Left lobe of liver (tissue), 1 donor: ENCODE measurements around the gene OR2A42.

DNA sequence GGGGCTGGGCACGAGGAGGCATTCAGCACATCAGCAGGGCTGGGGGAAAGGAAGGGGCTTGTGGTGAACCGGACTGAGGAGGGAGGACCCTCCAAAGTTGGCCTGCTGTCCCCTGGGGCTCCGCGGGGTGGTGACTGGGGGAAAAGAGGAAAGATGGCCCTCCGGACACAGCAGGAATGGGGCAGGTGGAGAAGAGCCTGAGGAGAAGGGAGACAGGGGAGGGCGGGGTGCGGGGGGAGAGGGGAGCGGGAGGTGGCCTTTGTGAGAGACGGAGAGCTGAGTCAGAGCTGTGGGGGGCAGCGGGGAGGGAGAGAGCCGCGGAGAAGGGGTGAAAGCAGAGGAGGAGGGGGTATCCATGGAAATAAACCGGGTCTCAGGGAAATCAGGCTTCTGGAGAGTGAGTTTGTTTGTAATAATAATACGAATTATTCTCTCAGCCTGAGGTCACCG lies 1.4 kb downstream of the FAM131B start:
- PRO-cap, result no peak

DNA sequence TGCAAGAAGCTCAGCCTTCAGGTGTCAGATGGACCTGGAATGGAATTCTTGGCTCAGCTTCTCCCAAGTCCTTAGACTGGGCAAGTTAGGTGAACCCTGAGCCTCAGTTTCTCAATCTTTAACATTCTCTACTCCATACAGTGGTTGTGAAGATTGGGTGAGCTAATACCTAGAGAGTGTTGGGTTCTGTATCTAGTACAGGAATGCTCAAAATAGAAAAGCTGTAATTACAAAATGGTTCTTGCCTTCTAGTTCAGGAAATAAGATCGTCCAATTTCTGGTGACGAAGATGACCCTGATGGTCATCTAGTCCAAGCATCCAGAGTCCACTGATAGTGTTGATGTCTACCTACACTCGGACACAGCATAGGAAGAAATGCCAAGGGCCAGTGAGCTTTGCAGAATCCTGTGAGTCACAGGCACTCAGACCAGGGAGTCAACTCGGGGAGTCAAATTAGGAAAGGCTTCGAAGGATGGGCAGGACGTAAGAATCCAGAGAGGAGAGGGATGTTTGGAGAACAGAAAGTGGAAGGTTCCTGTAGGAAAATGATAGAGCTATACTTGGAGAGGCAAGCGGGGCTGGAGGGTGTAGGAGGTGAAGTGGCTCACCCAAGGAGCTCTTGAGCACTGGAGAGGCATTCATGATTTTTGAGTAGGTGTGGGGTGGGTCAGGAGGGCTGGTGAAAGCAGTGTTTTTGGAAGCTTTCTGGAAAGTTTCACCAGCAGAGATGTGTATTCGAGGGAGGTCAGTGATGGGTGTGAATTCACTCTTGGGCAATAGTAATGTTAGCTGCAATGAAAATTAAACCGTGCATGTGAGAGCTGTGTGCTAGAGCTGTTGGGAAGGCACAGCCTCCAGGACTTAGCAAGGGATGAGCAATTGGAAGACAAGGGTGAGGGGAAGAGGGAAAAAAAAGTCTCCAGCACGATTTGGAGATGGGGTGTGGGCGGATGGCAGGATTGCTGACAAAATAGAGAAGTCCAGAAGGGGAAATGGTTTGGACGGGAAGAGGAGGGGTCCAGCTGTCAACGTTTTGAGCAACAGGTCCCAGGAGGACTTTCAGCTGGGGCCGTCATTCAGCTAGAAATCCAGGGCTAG lies 3.0 kb downstream of the ZYX start:
- PRO-cap, result no peak

- PRO-cap, result no peak
These were observed 8.6 kb downstream of the ZYX start for GRCh38 chr7:143389630-143390252.

GRCh38 chr7:143410421-143411138 lies 1.9 kb upstream of the EPHA1 start:
- PRO-cap, result no peak

GRCh38 chr7:143882607-143883173 lies 19.3 kb downstream of the TCAF1 start:
- PRO-cap, result bidirectional peak, plus-strand start at chr7:143882946, minus-strand start at chr7:143882852

- PRO-cap, result no peak
These were observed 16.8 kb downstream of the TCAF1 start for GRCh38 chr7:143884977-143885824.

DNA sequence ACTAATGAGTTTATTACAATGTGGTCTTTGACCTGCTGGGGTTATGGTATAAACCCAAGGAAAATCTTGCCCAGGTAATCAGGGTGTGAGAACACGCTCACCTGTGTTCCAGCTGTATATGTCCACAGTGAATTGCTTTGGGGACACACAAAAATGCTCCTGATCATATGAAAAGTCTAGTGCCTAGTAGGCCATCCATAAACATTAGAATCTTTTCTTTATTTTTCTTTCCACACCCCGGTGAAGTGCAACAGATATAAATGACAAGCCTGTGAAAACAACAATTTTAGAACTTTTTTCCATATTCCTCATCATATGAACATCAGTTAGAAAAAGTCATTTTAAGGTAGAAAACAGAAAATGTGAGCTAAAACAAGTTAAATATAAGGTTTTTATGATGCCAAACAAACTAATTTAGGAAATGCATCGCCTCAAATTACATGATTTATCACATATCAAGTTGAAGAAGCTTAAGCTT lies at the start of gene OR2A42:
TSS of gene OR2A42 (minus strand) at position 131 of the 478 bp plus-strand sequence.
- PRO-cap, result no peak

DNA sequence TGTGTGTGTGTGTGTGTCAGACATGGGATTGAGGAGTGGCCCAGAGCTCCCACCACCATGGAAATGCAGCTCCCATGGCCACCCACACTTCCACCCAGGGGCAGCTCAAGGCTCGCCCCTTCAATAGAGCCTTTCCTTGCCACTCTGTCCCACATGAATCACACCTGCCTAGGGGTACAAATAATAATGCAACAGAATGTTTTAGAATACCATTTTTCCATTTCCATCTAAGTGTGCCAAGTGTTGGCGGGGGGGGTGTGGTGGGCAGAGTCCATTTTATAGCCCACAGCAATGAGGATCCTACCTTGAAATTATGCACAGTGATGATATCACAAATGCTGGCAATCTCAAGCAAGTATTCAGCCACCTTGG lies 19.8 kb downstream of the OR2A1 start:
- PRO-cap, result no peak

GRCh38 chr7:144363025-144363393 lies 7.8 kb downstream of the ARHGEF5 start:
- PRO-cap, result no peak

DNA sequence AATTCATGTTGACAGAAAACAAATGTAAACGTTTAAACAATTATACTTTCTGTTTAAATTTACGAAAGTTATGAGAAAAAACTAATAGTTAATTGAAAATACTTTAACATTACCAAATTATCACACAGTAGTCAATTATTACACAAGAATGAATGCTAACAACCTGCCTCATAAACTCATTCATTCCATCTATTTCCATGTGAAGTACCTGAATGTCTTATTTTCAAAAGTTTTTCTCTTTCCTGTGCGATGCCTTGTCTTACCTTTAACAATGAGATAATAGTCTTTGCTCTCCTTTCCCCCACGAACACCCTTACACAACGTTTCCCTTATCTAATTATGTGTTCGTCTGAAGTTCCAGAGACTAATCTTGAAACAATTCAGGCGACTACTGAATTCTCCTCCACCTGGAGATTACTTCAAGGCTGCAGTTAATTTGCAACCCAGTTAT lies 1.5 kb downstream of the TPK1 start:
- PRO-cap, result no peak

DNA sequence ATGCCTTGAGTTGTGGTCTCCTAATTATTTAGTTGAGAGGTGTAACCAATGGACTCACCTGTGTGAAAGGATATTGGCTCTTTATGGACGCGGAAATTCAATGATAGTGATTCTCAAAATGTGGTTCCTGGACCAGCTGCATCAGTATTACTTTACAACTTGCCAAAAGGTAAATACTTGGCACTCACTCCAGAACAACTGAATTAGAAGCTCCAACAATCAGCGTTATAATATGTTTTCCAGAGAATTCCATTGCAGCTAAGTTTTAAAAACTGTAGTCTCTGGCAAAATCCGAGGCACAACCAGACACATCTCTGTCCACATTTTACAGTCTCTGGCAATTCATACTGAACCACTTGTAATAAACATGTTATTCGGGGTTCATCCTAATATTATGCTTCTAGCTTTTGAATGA lies 1144.1 kb downstream of the CNTNAP2 start:
- PRO-cap, result no peak

DNA sequence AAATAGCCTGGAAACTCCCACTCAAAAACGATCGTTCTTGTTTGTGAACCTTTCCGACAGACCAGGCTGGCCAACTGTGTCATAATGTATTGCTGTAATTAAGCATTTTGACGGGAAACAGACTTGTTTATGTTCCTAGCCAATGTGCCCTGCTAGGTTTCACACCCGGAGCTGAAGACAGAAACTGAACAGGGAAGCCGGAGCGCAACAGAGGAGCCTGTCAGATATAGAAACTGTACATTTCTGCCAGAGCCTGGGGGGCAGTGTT lies 55.4 kb upstream of the C7orf33 start:
- PRO-cap, result no peak

DNA sequence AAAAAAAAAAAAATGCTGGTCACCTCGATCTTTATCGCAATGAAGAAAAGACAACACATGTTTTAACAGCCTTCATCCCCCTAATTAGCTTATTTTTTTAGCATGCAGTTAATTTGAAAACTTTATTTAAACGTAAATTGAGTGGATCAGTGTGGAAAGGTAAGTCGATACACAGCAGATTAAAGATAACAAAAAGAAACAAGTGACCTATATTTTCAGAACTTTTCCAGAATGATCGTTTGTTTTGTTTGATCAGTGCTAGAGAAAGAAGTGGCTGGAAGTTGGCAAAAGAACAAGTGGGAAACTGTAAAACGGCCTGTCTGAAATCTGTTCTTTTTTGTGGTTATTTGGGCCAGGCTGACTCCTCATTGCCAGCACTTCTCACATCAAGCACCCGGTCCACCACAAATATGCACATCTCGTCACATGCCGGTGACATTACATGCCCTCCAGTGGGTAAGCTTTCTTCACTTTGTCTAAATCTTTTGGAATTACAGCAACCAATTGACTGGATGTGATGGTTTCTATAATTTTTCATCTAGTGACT lies 33.1 kb downstream of the C7orf33 start:
- PRO-cap, result unidirectional peak, minus-strand start at position 181 of the sequence

GRCh38 chr7:148664282-148664685 lies 34.4 kb upstream of the CUL1 start:
- PRO-cap, result no peak

GRCh38 chr7:148699420-148700476 lies 1.0 kb downstream of the CUL1 start:
- PRO-cap, result bidirectional peak, plus-strand start at chr7:148699721, minus-strand start at chr7:148699627; unidirectional peak, minus-strand start at chr7:148699794; bidirectional peak, plus-strand start at chr7:148700219, minus-strand start at chr7:148700138

GRCh38 chr7:148809552-148810403 lies 74.3 kb downstream of the EZH2 start:
- PRO-cap, result no peak

DNA sequence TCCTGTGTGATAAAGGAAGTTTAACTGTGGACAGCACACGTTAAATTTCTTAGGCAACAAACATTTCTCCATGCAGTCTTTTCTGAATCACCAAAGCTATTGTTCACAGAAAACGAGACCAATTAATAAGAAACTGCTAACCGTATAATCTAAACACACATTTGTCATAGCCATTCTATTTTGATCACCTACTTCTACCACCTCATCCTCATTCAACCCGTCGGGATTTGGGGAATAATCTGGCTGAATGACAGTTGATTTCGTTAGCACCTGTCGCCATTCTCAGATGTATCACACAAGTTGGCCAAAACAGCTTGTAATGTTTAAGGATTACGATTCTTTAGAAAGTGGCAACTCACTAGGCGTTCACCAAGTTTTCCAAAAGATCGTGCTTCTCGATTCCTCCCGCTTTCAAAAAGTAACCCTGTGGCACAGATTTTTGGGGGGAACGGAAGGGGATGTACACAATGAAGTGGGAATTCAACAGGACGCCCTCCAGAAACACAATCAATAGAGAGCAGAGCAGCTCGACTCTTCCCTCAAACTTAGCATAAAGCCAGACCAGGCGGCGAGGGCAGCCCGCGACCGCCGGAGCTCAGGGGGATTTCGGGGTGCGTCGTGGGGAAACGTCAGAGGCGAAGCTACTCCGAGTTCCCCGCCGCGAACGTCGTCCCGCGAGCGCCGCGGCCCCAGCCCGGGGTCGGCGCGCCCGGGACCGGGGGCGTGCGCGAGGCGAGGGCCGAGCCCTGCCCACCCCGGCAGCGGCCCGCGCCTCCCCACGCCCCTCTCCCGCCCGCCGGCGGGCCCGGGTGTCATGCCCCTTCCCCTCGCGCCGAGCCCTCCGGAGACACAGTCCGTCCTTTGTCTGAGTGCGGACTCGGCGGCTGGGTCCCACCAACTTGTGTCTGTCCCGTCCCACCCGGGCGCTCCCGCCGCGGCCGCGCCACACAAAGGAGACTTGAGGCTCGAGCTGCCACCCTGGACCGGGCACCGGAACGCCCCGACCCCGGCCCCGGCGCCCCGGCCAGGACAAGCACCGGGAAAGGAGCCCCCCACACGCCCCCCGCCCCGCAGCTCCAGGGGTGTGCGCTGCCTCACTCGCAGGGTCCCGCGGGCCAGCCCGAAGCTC lies 889 bp downstream of the EZH2 start:
- PRO-cap, result no peak

GRCh38 chr7:148941379-148941715 lies 57.3 kb upstream of the EZH2 start:
- PRO-cap, result bidirectional peak, plus-strand start at chr7:148941488, minus-strand start at chr7:148941219

- PRO-cap, result unidirectional peak, minus-strand start at chr7:149003037
These were observed 25.5 kb downstream of the PDIA4 start for GRCh38 chr7:149002802-149003253.

DNA sequence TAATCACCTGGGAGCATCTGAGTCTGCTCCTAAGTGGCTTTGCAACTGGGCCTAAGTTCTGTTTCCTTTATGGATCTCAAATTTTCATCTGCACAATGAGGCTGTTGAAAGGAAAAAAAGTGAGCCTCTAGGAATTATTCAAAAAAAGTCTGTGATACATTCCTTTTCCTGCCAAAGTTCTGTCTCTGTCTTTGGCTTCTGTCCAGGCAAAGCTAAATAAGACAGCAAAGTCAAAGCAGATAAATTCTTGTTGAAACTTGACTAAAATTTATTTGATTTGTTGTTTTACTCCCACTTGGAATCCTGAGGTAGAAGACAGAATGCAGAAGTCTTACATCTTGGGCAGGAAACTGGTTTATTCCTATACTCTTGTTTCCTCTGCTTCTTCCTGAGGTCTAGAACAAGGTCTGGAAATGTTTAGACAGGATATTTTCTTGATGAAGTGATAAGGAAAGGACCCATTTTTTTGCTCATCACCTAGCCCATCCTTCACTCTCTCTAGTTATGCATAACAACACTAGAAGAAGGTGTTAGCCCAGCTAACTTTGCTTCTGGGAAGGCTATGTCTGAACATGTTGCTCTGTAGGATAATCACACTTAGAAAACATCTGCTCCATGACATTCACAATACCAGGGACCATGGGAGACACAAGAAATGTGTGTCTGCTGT lies 14.2 kb upstream of the ZNF282 start:
- PRO-cap, result no peak